Neural progenitor cell (in vitro differentiated cells): Measurements from ENCODE around the gene MYL5.

- RAMPAGE, long total RNA: no peak
Measured at GRCh38 chr4:72752-73116, 19.6 kb downstream of the ZNF595 start.

- RAMPAGE, long total RNA: no peak
Measured at GRCh38 chr4:338440-338725, 769 bp downstream of the ZNF141 start.

GRCh38 chr4:338726-339069, 1.1 kb downstream of the ZNF141 start:
- RAMPAGE, long total RNA: no peak

GRCh38 chr4:669759-670350, 4.2 kb downstream of the ATP5ME start:
- RAMPAGE, long total RNA: no peak

DNA sequence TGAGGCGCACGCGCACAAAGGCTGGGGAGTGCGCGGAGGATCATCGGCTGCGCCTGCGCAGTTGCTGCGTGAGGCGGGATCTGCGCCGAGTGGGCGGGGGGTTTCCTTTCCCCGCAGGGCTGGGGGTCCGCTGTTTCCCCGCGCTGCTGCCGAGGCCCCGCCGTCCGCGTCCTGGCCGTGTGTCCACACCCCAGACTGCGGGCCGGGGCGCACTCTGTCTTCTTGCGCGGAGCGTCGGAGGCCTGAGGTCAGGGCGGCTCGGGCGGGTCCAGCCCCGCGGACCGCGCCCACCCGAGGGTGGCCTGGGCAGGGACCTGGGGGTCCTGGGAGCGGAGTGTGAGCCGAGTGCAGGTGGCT, at the start of gene MYL5:
TSS of gene MYL5 (plus strand) at position 106 of the 357 bp plus-strand sequence.
- RAMPAGE, long total RNA: no peak

DNA sequence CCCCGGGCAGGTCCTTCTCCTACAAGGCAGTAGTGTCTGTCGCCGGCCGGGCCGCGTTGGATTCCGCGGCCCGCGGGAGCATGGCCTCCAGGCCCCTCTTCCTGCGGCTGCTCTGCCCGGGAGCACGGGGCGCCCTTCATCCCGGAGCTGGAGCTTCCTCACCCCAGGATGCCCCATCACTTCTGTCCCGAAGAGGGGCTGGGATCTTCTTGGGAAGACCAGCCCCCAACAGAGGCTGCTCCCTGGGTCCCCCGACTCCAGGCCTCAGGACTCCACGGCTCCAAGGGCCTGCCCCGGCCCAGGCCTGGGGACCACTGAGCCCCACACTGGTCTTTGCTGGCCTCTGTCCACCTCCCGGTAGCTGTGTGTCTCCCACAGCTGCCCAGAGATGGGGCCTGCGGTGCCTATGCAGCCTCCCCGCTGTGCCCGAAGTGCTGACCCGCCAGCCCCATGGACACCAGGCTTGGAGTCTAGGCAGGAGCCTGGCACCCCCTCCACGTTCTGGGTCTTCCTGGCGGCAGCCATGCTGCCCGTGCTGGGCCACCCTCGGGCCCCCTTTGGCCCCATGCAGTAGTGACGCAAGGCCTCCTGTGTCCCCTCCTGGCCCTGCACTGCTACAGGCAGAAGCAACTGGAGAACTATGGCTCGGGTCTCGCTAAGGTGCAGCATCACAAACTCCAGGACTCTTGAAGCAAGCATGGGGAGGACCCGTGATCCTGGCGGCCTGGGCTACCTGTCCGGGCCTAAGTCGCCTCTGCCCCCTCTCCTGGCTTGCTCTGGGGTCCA, 645 bp downstream of the MYL5 start:
- RAMPAGE, long total RNA: no peak

DNA sequence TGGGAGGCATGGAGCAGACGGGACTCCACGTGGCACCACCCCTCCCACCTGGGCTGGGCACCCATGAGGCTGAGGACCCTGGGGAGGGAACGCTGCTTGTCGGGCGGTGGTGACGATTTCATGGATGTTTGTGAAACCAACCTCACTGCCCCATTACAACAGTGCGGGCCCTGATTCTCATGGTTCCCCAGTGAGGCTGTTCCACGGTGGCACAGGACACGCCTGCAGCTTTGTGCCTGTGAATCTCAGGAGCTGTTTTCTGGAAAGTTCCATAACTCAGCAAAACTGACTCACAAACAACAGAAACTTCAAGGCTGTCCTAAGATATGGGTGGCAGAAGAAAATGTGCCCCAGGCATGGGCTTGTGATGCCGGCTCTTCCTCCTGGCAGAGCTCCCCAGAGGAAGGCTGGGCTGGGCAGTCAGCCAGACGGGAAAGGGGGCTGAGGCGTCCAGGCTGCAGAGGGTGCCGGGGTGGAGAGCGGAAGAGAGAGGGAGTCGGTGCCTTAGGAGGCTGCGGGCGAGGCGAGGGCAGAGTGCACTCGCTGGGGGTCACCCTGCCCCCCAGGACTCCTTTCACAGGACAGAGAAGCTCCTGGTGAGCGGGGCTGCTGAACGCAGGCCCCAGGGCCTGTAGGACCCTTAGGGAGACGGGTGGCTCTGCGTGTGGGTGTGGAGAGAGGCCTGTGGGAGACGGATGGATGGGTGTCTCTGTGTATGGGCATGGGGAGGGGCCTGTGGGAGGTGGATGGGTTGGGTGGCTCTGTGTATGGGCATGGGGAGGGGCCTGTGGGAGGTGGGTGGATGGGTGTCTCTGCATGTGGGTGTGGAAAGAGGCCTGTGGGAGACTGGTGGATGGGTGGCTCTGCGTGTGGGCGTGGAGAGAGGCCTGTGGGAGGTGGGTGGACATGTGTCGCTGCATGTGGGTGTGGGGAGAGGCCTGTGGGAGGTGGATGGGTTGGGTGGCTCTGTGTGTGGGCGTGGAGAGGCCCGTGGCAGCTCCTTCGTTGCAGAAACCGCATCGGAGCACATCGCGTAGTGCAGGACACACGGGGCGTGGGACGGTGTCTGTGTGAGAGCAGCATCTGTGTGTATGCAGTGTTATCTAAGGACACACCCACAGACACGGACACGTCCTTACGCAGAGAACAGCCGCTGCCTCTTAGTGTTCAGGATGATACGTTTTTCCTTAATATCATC, 15.8 kb downstream of the PCGF3 start:
- RAMPAGE, long total RNA: no peak

DNA sequence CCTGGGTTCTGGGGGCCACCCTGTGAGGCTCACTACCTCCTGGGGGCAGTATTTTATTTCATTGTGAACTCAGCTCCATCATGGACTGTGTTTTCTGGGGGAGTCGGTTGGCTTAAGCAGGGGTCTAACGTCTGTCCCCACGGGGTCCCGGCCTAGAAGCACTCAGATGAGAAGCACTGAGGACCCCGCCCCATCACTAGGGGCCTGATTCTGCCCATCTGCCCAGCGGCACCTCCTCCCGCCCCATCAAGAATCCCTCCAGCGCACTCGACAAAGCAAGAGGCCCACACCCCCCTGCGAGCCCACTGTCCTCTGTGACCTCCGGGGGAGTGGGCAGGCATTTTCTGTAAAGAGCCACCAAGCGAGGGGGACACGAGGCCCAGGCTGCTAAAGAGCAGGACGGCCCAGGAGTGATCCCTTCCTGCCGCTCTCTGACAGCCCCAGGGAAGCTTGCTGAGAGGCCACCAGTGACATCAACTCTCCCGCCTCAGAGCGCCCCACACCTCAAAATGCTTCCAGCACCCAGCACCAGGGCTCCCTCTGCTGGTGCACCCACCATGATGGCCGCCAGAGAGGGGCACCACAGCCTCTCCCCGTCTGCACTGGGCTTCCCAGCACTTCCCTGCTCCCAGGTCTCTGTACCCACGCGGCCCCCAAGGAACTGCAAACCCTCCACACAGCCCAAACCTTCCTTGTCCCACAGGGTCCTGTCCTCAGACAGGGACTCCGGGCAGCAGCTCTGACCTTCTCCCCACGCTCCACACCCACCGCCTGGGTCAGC, 40.5 kb downstream of the GAK start:
- RAMPAGE, long total RNA: no peak

DNA sequence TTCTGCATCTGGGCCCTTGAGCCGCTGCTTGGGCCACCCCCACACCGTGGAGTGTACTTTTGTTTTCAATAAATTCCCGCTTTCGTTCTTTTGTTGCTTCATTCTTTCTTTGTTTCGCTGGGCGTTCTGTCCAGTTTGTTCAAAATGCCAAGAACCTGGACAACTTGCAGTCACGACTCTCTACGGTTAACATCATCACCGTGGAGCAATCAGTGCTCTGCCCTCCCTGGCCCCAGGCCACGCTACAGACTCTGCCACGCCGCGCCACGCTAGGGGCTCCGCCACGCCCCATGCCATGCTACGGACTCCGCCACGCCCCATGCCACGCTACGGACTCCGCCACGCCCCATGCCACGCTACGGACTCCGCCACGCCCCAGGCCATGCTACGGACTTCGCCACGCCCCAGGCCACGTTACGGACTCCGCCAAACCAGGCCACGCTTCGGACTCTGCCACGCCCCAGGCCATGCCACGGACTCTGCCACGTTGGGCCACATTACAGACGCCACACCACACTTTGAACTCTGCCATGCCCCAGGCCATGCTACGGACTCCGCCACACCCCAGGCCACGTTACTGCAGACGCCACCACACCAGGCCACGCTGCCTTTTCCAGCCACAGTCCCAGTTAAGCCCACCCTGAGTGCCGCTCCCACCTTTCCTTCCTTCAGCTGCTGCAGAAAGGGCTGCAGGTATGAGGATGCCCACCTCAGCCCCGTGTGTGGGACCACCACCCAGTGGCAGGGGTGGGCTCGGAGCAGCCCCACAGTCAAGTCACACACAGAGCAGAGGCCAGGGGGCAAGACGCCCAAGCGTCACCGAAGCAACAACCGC, 26.7 kb downstream of the GAK start:
- RAMPAGE, long total RNA: no peak

DNA sequence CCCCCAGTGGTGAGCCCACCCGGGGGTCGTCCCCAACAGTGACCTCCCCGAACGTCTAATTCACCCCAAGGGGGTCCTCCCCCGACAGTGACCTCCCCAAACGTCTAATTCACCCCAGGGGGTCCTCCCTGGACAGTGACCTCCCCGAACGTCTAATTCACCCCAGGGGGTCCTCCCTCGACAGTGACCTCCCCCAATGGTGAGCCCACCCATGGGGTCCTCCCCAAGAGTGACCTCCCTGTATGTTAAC, 6.2 kb downstream of the GAK start:
- RAMPAGE, long total RNA: no peak

- RAMPAGE, long total RNA: no peak
Measured at GRCh38 chr4:930285-930715, 1.8 kb downstream of the GAK start.

GRCh38 chr4:991645-992411, 1.4 kb downstream of the SLC26A1 start:
- RAMPAGE, long total RNA: no peak

GRCh38 chr4:1035307-1035922, 24.0 kb downstream of the FGFRL1 start:
- RAMPAGE, long total RNA: no peak

GRCh38 chr4:1158949-1159740, 13.2 kb downstream of the SPON2 start:
- RAMPAGE, long total RNA: no peak

- RAMPAGE, long total RNA: no peak
Measured at GRCh38 chr4:1215915-1216459, 32.9 kb downstream of the CTBP1 start.

DNA sequence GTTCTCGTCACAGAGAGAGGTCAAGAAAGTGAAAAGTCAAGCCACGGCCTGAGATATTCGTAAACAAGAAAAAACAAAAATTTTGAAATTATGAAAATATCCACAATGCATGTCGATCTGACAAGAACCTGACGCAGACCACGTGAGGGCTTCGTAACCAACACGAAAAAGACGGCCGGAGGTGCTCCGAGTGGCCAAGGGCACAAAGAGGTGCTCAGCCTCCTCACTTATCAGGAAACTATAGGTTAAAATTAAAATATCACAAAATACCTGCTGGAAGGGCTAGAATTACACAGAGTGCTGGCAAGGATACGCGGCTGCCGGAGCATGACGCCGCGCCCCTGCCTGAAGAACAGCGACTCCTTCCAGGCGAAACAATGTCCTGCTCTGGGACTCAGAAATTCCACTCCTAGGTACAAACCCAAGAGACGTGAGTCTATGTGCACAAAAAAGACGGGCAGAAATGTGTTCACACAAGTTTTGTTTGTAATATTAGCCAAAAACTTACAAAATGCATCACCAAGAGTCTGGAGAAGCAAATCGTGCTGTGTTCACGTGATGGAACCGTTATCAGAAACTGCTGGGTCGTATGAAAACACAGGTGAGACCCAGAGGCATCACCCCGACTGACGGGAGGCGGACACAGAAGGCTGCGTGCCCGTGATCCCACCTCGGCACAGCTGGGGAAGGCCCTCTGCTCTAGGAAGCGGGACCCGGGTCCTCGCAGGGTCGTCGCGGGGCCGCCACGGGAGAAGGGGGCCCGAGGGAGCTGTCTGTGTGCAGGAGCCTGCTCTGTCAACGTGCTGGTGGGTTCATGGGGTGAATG, 27.7 kb downstream of the CTBP1 start:
- RAMPAGE, long total RNA: no peak

GRCh38 chr4:1234914-1235163, 14.1 kb downstream of the CTBP1 start:
- RAMPAGE, long total RNA: no peak

DNA sequence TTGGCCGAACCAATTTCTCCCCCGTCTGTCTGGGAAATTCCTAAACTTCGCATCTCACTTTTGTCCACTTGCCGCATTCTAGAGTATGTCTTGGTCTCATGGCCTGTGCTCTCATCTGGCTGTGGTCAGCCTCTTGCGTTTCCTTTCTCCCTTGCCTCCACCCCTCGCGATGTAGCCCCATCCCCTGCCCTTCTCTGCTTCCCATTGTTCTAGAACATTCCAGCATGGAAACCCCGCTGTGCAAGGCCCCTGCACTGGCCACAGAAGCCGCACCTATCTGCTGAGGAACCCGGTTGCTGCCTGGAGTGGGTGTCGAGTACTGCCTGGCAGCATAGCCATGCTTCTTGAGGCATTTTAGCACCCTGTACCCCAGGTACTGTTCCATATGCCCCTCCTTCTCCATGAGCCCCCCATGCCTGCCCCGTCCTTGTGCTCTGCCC, 8.1 kb downstream of the MAEA start:
- RAMPAGE, long total RNA: no peak

GRCh38 chr4:1348139-1348916, 1.3 kb downstream of the UVSSA start:
- RAMPAGE, long total RNA: no peak

DNA sequence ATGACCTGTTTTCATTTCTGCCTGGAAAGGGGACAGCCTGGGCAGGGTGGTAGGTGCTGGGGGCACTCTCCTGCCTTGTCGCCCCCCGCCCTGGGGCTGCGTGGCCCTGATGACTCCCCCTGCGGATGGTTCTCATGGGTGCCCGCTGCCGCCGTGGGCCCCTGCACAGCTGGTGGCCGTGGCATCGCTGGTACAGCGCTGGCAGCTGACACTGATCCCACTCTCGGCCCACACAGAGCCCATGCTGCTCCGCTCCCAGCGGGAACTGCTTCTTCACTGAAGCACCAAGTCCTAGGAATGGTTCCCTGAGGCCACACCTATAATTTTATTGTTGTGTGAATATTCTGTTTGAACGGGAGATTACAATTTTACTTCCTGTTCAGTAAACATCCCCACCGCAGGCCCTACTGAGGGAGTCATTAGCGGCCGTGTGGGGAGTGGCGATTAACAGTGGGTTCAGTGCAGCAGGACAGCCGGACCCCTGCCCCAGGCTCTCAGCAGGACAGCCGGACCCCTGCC, 138.6 kb upstream of the NKX1-1 start:
- RAMPAGE, long total RNA: no peak